Bile duct (tissue), 1 donor: ENCODE measurements around the genes PAK1, AQP11, INTS4, KCTD14 and NARS2.

DNA sequence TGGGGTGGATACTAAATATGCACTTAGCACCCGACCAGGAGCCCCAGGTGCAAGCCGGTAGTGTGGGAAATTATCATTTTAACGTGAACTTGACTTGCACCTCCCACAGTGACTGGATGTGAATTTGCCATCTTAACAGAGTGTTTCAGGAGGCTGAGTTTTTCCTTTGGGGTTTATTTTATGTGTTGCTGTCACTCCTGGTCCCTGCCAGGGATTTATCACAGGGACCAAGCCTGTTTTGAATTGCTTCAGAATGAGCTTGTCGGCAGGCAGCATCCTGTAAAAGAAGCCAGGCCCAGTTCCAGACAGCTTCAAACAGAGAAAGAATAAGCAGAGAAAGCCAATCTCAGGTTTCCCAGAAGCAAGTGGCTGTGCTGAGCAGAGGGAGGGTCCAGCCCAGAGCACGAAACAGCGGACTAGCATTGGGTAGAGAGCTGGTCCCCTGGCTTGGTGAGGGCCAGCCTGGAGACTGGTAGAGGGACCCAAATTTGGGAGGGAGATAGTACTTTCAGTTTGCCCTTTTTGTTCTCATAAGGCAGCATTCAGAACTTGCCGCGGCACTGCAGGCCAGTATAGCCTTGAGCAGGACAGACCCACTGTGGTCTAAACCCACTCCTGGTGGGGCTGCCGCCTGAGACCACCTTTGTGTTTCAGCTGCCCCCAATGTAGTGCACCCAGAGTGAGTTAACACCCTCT, 48.0 kb upstream of the TSKU start:
- PRO-cap: no peak

DNA sequence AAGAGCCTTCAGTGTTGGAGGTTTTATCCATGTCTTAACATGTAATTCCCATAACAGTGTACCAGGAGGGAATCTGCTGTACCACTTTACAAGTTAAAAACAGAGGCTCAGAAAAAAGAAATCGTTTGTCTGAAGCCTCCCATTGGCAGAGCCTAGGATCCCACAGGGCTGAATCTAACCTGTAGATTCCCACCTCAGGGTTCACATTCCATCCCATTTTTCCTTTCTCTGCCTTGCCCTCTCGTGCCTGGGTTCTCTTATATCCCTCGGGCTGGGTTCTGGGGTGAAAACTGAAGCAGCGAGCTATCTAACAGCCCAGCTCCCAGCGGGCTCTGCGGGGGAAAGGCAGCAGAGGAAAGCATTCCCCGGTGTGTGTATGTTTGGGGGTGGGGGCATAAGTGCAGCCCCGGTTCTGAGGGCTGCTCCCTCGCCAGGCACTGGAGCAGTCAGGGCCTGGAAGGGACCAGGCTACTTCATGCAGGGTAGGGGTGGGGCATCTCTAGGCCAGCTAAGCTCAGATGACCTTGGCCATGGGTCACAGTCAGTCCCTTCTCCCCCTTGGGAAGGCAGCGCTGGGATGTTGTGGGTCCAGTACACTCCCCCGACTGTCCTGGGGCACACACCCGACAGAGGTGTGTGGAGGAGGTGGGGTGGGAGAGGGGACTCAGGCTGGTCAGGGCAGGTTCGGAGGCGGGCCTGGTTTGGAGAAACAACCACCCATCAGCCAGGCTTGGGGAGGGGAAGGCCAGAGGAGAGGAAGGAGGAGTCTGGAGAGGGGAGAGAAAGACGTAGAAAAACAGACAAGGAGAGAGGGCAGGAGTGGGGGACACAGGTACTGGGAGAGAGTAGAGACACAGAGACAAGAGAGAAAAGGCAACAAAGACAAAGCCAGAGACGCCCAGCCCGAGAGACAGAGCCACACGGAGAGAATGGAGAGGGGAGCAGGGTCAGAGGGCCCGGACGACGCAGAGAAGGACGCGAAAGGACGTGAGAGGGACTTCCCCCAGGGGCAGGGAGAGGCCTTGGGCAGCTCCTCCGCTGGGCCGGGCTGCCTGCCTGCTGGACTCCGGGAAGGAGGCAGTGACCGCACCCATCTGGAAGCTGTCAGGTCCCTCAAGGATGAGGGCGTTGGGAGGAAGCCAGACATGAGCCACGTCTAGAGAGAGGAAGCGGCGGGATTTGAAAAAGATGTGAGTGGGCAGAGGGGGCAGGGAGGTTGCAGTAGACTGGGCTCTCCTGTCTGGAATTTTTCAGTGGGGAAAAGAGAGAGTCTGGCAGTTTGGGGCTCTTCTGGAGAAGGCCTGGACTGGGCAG, 30.8 kb upstream of the TSKU start:
- PRO-cap: no peak

- PRO-cap: no peak
These were observed 8.6 kb downstream of the TSKU start for GRCh38 chr11:76791479-76792370.

- PRO-cap: no peak
These were observed 9.2 kb downstream of the TSKU start for GRCh38 chr11:76792371-76792817.

- PRO-cap: unidirectional peak, plus-strand start at chr11:77066032; unidirectional peak, plus-strand start at chr11:77066065
These were observed 1.1 kb upstream of the CAPN5 start for GRCh38 chr11:77065613-77066158.

DNA sequence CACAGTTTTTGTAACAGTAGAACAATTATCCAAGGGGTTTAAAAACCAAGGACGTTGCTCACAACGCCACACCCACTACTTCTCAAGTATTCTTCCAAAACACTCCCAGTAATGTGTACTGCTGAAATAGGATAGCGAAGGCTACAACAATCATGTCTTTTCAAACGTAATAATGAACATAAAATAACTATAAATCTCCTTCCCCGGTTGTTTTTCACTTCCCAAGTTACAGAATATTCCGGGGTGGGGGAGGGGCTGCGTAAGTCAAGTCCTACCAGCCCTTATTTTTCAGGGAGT, 1.2 kb downstream of the PAK1 start:
- PRO-cap: no peak

DNA sequence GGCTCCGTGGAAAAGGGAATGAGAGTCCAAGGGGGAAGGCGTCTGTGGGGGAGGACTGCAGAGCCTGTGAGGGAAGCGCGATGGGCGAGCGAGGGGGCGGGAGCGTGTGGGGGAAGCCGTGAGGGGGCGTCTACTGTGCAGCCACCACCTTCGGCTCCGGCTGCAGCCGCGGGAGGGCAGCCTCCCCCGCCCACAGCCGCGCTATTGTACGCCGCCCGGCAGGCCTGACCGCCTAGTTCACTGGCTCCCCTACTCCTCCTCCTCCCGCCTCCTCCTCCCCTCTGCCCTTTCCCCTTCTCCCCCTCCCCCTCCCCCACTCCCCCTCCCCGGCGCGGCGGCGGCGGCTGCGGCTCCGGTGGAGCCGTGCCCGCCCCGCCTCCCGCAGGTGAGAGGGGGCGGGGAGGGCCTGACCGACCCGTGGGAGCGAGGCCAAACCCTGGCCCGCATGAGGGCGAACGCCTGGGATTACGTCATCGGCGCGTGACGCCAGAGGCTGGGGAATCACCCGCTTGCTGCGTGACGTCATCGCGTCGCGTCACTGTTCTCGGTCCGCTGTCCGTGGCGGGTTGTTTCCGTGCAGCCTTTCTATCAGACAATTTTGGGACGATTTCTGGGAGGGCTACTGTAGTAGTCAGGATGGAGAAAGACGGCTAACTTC, at the start of gene PAK1:
Gene PAK1, minus strand, starts transcription at position 210 of the 658 bp plus-strand sequence.
- PRO-cap: bidirectional peak, plus-strand start at position 595 of the sequence, minus-strand start at position 242 of the sequence

DNA sequence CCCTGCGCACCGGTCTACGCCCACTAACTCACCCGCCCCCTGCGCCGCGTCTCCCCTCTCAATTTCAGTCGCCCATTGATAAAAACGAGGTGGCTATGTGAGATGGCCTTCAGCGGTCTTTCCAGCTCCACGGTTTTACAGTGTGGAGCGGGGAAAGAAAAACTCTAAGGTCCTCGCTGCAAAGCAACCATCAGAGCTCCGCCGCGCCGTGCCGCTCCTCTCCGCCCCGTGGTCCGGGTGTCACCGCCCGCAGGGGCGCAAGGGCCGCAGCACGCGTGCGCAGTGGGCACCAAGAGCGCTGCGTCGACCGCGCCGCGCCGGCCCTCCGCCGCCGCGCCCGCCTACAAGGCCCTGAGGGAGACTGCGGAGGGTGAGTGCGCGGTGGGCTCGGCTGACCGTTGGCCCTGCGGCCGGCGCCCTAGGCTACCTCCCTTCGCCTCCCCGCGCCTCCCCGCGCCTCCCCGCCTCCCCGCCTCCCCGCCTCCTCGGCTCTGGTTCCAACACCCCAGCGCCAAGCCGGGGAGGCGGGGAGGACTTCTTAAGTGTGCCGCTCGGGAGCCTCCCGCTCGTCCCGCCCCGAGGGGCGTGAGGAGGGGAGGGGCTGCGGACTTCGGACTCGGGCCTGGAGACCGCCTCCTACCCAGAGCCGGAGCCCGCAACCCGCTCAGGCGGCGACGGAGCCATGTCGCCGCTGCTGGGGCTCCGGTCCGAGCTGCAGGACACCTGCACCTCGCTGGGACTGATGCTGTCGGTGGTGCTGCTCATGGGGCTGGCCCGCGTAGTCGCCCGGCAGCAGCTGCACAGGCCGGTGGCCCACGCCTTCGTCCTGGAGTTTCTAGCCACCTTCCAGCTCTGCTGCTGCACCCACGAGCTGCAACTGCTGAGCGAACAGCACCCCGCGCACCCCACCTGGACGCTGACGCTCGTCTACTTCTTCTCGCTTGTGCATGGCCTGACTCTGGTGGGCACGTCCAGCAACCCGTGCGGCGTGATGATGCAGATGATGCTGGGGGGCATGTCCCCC, at the start of gene AQP11:
Gene AQP11, plus strand, starts transcription at position 643 of the 1,024 bp plus-strand sequence.
- PRO-cap: bidirectional peak, plus-strand start at position 289 of the sequence, minus-strand start at position 242 of the sequence; bidirectional peak, plus-strand start at position 643 of the sequence, minus-strand start at position 575 of the sequence

- PRO-cap: bidirectional peak, plus-strand start at chr11:77995017, minus-strand start at chr11:77994829
These were observed at the start of gene INTS4 for GRCh38 chr11:77994513-77995550. Gene INTS4 (minus strand): TSS chr11:77994668.

GRCh38 chr11:78022986-78023677, at the start of gene KCTD14:
Gene KCTD14 (minus strand): TSS chr11:78023276.
- PRO-cap: unidirectional peak, minus-strand start at chr11:78023232

DNA sequence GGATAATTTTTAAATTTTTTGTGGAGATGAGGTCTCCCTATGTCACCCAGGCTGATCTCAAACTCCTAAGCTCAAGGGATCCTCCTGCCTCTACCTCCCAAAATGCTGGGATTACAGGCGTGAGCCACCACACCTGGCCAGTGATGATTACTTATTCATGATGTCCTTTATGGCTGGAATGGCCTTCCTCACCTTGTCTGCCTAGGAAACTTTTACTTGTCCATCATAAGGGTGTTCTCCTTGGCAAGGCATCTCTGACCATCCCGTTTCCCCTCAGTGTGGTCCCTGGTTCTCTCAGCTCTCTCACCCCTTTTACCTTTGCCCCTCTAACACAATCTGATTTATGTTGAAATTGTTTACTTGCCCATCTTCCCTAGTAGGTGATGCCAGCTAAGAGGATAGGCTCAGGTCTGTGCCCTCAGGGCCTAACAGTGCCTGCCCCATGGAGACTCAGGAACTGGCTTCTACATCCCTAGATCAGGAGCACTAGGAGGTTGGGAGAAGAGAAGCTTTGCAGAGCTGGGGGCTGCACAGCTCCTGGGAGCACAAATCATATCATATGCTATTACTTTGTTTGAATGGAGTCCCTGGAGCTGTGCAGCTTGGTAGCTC, 21.1 kb upstream of the ALG8 start:
- PRO-cap: no peak

DNA sequence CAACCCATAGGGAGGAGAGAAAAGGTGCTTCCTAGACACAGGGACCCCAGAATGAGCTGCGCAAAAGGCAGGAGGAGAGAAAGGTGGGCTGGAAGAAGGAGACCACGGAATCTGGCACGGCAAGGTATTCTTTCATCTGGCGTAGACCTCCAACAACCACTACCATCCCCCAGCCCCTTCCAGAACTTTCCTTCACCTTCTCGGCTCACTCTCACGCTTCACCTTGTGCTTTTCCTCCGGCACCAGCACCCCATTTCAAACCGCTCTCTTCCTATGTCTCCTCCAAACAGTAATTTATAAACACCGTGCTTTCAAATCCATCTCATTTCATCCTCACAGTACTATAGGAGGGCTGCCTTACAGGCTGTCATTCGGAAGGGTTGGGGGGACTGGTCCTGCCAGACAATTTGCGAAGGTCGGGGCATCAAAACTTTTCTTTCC, 1.0 kb downstream of the KCTD21 start:
- PRO-cap: no peak

- PRO-cap: no peak
These were observed 100.8 kb downstream of the USP35 start for GRCh38 chr11:78289536-78289995.

DNA sequence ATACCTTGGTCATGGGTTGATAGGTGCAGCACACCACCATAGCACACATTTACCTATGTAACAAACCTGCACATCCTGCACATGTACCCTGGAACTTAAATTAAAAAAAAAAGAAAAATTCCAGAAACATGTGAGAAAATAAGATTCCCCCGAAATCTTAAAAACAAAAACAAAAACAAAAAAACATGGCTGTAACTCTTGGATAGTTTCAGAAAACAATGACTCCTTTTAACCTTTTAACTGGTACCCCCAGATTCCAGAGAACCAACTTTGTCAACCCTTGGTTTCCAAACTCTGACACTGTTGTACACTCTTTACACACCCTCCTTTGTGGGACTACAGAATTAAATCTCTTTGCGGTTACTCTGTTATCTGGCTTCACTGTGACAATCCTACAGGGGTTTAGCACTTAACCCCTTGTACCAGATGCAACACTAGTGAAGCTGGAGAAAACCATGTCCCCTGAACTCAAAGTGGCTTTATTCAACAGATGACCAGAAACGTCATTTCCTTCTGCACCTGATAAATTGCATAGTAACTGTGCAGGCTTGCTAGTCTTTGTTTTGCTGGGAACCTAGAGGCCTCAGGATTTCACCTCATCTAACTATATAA, 5.5 kb upstream of the GAB2 start:
- PRO-cap: no peak

DNA sequence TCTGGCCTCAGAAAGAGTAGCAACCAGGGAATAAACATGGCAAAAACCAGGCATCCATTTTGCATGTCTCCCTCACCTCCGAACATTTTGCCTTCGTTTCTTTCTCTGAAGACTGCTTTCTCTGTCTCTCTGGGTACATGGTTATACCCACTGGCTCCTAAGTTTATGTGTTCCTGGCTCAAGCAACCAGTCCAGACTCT, 8.6 kb upstream of the GAB2 start:
- PRO-cap: no peak

DNA sequence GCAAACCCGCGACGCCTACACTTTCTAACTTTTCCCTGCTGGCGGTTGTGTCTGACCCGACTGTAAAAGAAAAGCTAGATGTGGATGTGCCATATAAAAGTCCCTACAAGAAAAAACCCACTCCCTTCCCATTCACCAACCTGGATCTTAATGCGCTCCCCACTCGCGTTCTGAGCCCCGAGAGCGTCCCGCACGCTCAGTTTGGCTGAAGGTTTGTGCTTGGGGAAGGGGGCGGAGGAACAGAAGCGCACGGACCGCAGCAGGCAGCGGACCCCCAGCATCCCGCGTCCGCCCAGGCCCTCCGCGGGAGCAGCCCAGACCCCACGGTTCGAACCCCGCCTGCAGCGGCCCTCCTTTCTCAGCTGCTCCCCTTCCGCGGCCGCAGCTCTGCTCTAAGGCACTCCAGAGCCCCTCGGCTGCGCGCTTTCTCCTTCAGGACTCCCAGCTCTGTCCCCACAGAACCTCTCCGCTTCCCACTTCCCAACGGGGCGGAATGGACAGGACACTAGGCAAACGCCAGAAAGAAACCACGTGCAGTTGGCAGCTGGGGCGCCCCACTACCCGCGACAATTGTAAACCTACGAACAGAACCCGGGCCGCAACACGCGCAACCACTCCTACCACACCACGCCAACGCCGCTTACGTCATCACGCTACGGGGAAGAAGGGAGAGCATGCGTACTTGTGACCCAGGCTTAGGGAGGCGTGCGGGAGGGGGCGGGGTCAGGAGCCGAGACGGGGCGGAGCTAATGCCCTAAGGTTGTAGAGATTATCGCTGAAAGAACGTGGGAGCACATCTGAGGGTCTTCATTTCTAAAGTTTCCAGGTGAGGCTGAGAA, at the start of gene NARS2:
Gene NARS2, minus strand, starts transcription at position 657 of the 839 bp plus-strand sequence.
- PRO-cap: bidirectional peak, plus-strand start at position 242 of the sequence, minus-strand start at position 247 of the sequence; bidirectional peak, plus-strand start at position 765 of the sequence, minus-strand start at position 622 of the sequence

DNA sequence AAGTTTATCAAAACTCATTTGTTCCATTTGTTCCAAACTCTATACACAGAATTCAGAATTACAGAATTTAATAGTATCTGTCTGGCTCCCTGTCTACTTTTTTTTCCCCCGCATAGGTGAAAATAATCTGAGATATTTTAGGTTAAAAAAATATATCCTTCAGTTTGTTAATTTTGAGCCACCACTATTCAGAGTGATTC, 313.9 kb downstream of the FAM181B start:
- PRO-cap: no peak

GRCh38 chr11:82841748-82842433, 58.3 kb downstream of the PRCP start:
- PRO-cap: bidirectional peak, plus-strand start at chr11:82842249, minus-strand start at chr11:82842099

- PRO-cap: no peak
These were observed 539 bp downstream of the DDIAS start for GRCh38 chr11:82902157-82902392.

DNA sequence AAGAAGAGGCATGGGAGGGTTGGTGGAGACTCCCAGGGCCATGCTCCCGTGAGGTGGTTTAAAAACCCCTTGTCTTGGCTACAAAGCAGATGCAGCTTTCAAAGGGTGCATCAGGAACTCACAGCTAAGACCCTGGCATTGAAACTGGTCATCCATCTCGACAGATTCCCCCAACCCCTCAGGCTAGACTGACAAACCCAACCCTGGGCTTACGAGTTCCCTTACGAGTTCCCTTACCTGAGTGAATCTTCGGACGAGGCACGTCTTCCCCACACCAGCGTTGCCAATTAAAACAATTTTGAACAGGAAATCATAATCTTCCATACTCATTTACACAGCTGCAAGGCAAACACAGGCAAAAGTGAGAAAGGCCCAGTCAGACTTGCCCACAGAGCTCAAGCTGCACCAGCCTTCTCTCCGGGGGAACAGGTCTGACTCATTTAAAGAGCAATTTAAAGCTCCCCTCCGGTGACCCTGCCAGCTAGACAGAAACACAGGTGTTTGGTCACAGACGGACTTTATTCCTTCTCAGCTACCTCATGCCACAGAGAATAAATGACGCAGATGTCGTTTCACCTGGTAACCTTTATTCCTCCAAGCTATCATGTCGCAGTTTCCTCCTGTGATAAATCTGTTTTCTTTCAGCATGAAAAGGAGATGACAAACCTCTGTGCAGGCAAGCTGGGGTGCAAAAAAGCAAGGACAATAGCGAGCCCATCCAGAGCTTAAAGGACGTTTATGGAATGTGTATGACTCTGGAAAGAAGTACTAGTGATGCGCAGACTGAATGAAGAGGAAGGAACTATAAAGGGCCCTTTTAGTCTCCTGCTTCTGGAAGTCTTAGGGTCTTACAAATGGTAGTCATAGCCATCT, 74.5 kb downstream of the RAB30 start:
- PRO-cap: no peak